ENCODE measurements around the gene NOCT.

DNA sequence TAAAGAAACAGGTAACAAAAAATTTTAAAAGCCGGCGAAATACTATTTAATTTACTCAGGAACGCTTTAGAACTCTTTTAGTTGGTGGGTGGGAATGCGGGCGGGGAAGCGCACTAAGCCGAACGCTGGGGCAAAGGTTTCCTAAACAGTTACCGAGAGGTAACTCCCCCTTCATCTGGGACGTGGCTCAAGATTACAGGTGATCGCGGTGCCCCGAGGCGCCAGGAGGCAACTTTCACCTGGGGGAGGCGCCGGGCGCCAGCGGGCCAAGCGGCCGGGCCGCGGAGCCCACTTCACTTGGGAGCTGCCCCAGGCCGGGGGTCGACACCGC lies 588 bp upstream of the LARP1B start:
- PRO-cap, 2 experiments, result peak in 2 of 2 experiments; most common plus-strand start position 198 of the sequence (in 2); most common minus-strand start position 220 of the sequence (in 1)

DNA sequence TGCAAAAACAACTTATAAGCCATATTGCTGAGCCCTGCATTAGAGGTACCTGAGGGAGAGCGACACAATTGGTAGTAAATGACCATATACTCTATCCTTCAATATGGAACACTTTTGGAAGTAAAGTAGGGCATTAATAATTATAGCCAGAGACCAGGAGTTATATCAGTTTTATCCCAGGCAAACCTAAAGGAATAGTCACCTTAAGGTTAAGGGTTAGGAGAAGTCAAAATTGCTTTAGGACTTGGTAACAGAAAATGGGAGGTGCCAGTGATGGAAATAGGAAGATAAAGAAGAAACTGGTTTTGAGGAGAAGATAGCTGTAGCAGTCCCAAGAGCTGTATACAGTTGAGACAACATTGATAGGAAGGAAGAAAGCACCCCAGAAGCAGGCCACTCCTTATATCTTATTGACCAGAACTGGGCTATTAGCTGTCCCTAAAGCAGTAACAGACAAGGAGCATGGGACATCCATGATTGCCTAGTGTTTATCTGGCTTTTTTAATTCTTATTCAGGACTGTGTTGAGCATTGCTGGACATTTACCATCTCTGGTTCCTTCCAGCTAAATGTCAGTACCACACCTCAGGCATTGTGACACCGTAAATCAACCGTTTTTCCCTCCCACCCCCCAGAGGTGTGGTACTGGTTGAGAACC lies 1.9 kb upstream of the PGRMC2 start:
- PRO-cap, 2 experiments, result no peak in any of the 2 experiments

DNA sequence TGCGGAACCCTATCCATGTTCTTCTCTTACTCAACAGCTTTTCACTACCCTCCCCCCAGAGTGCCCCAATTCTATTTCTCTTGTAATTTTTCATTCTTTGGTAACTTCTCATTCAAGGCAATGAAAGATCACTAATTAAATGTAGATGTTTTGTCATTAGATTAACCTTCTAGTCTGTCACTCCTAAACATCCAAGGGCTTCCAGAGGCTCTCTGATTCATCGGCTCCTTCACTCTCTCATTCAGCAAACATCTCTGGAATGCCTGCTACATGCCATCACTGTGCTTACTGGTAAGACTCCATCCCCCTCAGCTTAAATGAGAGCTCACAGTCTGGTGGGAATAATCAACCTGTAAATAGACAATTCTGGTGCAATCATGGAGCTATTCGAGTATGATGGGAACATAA lies 241.4 kb upstream of the PGRMC2 start:
- PRO-cap, 2 experiments, result no peak in any of the 2 experiments

GRCh38 chr4:128660125-128661286 lies 149.0 kb upstream of the JADE1 start:
- PRO-cap, 2 experiments, result no peak in any of the 2 experiments

DNA sequence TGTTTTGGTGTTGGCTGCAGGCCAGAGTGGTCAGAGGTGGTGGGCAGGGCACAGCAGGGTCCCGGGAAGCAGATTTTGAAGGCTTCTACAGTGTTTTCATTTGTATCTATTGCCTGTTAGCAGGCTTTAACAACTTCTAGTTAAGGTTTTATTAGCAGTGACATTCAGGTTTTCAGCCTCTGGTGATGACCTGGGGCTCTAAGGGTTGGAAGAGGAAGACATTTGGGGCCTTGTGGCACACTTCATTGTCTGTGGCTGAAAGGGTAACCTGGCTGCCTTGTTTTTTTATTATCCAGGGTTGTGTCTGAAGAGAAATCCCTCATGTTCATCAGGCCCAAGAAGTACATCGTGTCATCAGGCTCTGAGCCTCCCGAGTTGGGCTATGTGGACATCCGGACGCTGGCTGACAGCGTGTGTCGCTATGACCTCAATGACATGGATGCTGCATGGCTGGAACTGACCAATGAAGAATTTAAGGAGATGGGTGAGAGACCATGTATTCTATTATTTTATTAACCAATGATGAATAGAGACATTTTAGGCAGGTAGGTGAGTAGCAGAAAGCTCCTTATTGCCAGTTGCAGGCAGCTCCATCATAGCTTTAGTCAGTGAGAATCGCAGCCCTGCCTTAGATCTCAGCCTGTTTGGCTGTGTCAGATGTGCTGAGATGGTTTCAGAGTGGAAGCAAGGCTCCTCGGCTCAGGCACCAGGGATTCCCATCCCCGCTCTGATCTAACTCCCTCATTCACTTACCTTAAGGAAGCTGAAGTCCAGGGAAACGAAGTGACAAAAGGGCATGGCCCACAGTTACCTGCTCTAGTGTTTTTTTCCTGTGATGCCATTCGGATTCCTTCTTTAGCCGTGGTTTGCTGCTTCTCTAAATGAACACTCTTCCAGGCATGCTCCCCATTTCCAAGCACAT lies 39.4 kb downstream of the JADE1 start:
- PRO-cap, 2 experiments, result no peak in any of the 2 experiments

GRCh38 chr4:128873733-128874302 lies 64.3 kb downstream of the JADE1 start:
- PRO-cap, 2 experiments, result no peak in any of the 2 experiments

- PRO-cap, 2 experiments, result no peak in any of the 2 experiments
These were observed 140.8 kb downstream of the SCLT1 start for GRCh38 chr4:128952331-128953074.

- PRO-cap, 2 experiments, result no peak in any of the 2 experiments
These were observed 705 bp downstream of the SCLT1 start for GRCh38 chr4:129092661-129093006.

DNA sequence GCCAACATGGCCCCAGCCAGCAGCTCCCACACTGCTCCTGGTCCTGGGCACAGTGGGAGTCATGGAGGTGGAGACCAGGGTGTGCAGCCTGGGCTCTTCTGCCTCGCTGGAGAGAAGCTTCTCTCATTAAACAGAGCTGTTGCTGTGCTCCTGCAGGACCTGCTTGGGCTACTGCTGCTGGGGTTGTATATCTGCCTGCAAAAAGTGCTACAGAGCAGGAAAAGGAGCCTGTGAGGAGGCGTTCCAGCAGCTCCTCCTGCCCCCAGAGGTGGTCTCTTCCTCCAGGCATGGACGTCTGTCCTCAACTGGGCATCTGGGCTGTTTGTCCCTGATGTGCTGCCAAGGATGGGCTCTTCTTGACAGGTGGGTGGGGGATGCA lies 37.8 kb downstream of the C4orf33 start:
- PRO-cap, 2 experiments, result no peak in any of the 2 experiments

- PRO-cap, 2 experiments, result no peak in any of the 2 experiments
These were observed 917.8 kb downstream of the C4orf33 start for GRCh38 chr4:130013682-130014191.

- PRO-cap, 2 experiments, result no peak in any of the 2 experiments
These were observed 1552.2 kb upstream of the PCDH10 start for GRCh38 chr4:131596936-131597252.

DNA sequence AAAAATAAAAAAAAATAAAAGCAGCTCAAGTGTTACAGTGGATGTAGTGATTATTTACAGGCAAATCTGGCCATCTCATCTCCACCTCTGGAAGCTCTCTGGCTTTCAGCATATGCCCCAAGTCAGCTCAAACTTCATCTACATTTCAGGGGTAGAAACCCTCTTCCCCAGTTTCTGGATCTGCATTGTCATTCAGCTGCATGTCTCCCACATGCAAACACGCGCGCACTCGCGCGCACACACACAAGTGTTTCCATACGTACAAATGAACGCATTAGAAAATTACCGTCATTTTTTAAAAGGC lies 2.2 kb upstream of the PCDH10 start:
- PRO-cap, 2 experiments, result no peak in any of the 2 experiments

DNA sequence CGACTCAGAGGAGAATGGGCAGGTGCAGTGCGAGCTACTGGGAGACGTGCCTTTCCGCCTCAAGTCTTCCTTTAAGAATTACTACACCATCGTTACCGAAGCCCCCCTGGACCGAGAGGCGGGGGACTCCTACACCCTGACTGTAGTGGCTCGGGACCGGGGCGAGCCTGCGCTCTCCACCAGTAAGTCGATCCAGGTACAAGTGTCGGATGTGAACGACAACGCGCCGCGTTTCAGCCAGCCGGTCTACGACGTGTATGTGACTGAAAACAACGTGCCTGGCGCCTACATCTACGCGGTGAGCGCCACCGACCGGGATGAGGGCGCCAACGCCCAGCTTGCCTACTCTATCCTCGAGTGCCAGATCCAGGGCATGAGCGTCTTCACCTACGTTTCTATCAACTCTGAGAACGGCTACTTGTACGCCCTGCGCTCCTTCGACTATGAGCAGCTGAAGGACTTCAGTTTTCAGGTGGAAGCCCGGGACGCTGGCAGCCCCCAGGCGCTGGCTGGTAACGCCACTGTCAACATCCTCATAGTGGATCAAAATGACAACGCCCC lies 2.3 kb downstream of the PCDH10 start:
- PRO-cap, 2 experiments, result no peak in any of the 2 experiments

- PRO-cap, 2 experiments, result no peak in any of the 2 experiments
These were observed 13.9 kb downstream of the PCDH10 start for GRCh38 chr4:133162899-133163542.

DNA sequence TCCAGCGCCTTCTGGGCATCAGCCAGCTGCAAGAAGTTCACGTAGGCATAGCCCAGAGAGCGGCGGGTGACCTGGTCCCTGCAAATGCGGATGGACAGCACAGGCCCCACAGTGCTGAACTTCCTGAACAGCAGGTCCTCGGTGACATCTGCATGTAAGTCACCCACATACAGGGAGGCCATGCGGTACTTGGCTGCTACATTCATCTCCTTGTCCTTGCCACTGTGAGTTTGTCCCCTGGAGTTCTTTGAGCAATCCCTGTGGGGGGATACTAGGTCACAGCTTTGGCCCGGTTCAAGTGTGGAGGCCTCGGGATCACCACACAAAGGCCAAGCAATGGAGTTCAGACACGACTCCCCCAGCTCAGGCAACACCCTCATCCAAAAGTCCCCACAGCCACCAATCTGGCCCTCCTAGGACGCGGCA lies 762 bp downstream of the PABPC4L start:
- PRO-cap, 2 experiments, result no peak in any of the 2 experiments

DNA sequence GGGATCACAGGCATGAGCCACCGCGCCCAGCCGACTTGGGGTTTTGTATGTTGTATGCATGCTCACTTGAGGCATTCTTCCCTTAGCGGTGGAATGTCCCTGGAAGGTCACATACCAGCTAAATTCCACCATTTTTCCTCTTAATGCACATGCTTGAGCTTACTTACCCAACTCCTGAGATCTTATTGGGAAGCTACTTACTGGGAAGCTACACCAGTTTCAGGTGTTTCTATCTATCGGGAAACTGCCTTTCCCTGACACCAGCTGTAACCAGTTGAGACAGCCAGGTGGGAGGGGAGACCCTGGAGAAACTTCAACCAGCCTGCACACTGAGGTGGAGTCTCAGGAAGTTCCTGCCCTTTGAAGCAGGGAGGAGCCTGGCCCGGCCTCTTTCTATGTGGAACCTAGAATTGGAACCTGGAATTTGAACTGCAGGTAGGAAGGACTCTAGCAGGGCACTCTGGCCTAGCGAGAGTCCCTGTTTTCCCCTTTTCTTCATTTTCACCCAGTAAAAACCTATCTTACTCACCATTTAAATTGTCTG lies 425.7 kb upstream of the PABPC4L start:
- PRO-cap, 2 experiments, result no peak in any of the 2 experiments

DNA sequence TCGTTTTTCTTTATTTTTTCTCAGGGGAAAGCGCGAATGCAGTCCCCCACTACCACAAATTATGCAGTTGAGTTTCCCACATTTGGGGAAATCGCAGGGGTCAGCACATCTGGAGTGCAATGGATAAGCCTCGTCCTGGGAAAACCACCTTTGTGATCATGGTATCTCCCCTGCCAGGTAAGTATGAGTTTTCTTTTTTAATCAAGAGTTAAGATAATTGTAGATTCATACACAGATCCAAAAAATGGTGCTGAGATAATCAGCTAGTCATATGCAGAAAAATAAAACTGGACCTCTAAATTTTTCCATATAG lies 1536.4 kb downstream of the PCDH18 start:
- PRO-cap, 2 experiments, result peak in 1 of 2 experiments; most common minus-strand start position 189 of the sequence (in 1)

DNA sequence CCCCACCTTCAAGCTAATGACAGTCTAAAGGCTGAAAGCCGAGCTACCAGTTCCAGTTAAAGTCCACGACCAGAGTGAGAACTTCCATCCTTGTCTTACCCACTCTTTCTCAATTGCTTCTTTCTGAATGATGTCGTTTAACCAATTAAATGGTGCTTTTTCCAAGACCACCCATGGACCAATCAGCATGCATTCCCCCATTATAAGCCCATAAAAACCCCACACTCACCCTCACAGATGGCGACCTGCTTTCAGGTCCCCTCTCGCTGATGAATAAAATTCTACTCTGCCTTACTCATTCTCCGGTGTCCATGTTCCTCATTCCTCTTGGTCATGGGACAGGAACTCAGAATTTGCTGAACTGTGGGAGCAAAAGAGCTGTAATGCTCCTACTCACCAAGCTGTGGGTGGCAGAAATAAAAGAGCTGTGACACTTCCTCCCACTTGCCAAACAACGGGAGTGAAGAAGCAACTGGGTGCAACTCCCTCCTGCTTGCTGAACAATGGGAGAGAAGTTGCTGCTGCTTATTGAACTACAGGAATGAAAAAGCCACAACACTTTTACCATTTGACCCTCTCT lies 168.4 kb upstream of the PCDH18 start:
- PRO-cap, 2 experiments, result no peak in any of the 2 experiments

GRCh38 chr4:139015575-139016645 lies at the start of gene NOCT:
NOCT (plus strand) TSS chr4:139015781.
- PRO-cap, 2 experiments, result peak in 2 of 2 experiments; most common plus-strand start chr4:139015781 (in 2); most common minus-strand start chr4:139016247 (in 2)

DNA sequence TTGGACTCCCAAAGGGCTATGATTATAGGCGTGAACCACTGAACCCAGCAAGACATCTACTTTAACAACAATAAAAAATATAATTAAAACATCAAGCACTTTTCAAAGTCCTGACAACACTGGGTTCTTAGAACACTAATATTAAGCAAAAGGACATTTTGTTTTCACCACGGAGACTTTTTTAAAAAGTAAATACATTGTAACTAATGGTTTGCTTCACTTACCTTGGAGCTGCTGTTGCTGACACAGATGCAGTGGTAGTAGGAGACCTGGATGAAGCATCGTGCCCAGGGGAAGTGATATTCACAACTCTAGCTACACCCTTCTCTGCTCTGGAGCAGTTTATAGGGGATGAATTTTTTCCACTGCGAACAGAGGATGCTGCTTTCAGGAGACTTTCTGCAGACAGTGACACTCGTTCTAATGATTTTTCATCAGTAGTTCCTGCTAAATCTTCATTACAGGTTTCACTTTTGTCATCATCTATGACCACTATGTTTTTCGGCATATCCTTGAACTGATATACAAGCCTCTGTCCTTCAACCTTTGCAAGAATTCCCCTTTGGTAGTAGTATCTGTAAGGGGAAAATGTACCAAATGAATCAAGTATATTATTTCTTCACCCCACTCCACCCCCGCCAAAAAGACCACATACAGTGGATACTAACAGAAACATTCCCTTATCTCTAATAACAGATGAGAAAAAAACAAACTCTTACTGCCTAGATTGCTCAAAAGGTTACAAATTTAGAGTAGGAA lies 44.7 kb downstream of the NOCT start:
- PRO-cap, 2 experiments, result no peak in any of the 2 experiments